Cardiac atrium fibroblast (primary cell): ENCODE measurements around a stretch of chr1.

DNA sequence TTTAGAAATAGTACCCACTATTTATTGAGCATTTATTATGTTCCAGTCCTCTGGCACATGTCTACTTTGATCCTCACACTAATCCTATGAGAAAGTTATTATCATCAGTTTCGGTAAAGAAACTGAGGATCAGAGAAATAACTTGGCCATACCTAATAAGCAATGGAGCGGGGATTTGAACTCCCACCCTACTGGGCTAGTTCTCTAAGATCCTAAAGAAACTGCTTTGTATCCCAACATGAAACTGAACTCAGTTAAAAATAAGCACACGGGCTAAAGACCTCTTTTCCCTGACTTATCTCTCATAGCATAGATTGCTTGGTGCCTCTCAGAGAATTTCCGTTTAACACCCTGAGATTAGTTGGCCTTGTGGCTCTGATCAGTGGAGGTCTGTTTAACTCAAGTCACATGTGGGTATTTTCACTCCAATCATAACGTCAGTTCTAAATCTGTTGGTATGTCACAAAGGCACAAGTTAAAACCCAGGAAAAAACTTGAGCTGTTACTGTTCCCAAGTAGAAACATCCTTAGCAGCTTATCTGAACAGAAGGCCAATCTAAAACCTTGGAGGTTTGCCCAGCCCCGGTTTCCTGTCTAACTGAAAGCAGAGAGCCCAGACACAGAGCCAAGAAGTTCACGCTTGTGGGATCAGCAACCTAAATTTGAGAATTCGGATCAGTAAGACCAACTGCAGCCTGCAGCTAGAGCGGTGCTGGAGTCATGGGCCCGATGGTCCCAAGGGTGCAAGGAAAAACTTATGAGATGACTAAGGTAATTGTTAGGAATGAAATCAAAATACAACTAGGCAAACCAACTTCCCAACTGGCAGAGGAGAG, 90.4 kb upstream of the C1orf21 start:
- RAMPAGE, long total RNA, result no peak

DNA sequence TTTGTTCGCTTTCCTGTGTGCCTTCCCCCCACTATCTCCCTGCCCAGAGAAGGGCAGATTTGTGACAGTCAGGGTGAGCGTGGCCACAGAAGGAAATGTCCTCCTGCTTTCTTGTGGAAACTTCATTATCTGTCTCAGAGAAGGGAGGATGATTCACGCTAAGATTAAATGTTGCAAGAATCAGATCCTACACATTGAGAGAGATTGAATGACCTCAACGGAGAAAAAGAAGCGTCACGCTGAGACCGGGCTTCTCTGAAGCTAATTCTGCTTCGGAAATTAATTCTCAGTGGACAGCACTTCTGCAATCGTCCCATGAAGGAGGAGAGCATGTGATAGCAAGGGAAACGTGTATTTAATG, 19.9 kb upstream of the C1orf21 start:
- RAMPAGE, long total RNA, result no peak

DNA sequence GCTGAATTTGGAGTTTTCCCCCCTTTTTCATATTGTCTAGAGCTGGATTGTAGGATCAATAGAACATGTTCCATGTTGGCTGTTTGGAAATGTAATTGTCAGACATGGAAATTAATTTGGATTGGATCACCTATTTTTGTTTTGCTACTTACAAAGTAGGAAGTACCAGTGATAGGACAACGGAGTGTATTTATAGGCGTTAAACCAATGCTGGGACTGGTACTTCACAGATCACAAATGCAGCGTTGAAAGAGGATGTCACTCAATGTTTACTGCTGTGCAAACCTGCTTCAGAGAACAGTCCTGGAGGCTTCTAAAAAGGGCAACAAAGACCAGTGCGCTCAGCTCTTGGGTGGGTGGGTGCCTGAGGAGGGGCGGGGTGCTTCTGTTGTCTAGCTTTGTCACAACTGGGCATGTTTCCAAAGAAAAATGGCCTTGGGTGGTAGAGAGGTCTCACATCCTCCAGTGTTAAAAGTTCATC, 2.1 kb downstream of the C1orf21 start:
- RAMPAGE, long total RNA, result no peak

GRCh38 chr1:184395860-184396338, 9.1 kb downstream of the C1orf21 start:
- RAMPAGE, long total RNA, result no peak

DNA sequence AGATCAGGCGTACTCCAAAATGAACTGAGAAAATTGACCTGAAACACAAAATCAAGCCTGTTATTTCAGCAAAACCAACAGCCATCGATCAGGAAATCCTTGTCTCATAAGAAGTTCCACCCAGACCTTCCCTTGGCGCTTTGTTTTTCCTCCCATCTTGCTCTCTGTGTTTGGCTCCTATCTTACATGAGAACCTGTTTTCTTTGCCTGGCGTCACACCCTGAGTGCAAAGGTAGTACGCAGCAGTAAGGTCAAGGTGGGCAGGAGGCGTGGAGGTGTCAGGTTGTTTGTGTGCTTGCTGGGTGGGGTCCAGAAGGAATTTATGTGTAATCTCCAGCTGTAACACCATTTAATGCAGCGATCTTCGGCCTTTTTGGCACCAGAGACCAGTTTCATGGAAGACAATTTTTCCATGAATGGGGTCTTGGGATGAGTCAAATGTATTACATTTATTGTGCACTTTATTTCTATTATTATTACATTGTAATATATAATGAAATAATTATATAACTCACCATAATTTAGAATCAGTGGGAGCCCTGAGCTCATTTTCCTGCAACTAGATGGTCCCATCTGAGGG, 50.5 kb downstream of the C1orf21 start:
- RAMPAGE, long total RNA, result no peak

GRCh38 chr1:184556595-184557288, 169.9 kb downstream of the C1orf21 start:
- RAMPAGE, long total RNA, result no peak

DNA sequence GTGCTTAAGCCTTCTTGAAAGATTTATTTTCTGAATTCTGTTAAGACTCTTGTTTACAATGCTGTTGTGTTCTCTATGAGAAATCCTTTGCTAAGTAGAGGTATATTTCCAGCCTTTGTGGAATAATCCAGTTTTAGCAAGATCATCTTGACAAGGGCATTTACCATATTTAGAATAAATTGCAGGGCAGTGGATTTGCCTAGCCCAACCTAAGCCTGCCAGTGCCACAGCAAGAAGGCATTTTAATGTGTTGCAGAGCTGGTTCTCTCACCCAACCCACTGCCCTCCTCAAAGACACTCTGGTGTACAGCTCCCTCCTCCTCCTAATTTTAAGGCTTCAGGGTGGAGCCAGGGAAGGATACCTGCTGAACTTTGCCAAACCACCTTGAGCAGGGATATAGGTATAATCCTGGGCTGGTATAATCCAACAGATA, 174.1 kb downstream of the C1orf21 start:
- RAMPAGE, long total RNA, result no peak

DNA sequence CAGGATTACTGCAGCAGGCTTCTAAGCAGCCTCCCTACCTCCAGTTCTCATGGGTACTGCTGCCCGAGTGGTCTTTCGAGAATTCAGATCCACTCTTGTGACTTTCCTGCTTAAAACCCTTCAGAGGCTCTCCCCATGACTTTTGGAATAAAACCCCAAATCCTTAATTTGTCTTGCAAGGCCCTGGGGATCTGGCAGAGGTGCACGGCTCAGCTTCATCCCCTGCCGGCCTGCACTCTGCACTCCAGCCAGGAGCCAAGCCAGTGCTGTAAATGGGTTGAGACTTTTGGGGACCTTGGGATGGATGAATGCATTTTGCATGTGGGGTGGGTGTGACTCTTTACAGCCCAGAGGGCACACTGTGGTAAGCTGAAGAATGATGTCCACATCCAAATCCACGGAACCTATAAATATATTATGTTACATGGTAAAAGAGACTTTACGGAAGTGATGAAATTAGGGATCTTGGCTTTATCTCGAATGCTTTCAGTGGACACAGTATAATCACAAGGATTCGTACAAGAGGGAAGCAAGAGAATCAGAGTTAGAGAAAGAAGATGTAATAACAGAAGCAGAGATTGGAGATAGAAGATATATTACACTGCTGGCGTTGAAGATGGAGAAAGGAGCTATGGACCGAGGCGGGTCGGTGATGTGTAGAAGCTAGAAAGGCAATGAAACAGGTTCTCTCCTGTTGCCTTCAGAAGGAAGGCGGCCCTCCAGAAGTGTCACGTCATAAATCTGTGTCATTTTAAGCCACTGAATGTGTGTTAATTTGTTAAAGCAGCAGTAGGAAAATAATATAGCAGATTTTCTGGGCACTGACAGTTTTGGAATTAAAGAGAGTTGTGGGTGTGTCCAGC, 177.7 kb downstream of the EDEM3 start:
- RAMPAGE, long total RNA, result no peak

DNA sequence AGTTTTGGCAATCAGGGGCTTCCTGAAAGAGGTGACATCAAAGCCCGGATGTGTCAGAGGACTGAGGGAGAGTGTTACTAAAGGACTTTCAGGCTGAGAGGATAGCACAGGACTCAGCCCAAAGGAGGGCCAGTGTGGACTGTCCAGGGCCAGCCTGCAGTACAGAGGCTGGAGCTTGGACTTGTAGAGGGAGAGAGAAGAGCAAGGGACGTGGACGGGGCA, 128.5 kb downstream of the EDEM3 start:
- RAMPAGE, long total RNA, result no peak

DNA sequence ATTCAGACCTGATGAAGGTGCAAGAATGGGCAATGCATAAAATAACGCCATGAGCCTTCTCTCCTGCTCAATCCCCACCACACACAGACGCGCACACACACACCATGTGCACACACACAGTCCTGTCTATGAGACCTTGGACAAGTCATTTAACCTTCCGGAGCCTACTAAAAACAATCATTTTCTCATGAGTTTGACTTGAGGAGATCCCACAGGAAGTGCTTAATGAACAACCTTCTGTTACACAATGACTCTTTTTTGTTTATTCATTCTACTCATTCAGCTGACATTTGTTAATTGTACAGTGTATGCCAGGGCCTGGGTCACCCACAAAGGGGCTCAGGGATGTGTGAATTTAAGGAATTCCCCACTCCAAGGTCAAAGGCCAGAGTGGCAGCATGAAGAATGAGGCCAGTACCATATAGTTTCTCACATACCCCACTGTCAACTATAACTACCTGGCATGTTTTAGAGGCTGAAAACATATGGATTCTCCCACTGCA, 125.3 kb downstream of the EDEM3 start:
- RAMPAGE, long total RNA, result no peak

DNA sequence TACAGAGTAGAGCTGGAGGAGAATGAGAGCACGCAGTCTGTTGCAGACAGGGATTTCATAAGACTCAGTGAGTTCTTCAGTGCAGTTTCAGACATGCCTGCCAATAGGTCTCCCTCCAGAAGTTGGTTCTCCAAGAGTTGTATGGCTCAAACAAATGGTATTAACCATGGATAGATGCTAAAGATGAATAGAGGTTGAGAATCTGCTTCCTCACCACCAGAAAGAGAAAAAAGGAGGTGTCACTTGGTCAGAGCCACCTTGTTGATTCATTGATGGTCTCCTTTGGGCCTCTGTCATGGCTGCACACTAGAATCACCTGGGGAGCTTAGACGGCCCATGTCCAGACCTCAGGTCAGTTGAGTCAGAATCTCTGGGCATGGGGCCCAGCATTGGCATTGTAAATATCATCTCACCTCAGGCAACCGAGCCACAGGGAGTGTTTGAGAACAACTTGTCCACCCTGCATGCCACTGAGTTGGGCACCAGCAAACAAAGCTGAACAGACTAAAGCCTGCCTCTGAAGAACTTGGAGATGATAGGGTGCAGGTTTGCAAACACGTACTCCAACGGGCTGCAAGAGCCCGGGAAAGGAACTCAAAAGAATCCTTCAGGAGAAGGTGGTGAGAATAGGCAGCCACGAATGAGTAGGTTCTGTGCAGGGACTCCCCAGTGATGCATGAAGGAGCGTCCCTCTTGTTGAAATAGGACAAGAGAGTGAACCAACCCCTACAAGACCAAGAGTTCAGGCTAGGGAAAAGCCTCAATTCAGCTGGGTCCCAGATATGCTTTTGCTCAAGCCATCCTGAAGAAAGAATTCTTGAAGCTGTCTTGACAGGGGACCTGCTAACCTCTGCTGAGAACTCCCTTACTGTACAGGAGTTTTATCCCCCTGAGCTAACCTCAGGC, 121.8 kb downstream of the EDEM3 start:
- RAMPAGE, long total RNA, result no peak

DNA sequence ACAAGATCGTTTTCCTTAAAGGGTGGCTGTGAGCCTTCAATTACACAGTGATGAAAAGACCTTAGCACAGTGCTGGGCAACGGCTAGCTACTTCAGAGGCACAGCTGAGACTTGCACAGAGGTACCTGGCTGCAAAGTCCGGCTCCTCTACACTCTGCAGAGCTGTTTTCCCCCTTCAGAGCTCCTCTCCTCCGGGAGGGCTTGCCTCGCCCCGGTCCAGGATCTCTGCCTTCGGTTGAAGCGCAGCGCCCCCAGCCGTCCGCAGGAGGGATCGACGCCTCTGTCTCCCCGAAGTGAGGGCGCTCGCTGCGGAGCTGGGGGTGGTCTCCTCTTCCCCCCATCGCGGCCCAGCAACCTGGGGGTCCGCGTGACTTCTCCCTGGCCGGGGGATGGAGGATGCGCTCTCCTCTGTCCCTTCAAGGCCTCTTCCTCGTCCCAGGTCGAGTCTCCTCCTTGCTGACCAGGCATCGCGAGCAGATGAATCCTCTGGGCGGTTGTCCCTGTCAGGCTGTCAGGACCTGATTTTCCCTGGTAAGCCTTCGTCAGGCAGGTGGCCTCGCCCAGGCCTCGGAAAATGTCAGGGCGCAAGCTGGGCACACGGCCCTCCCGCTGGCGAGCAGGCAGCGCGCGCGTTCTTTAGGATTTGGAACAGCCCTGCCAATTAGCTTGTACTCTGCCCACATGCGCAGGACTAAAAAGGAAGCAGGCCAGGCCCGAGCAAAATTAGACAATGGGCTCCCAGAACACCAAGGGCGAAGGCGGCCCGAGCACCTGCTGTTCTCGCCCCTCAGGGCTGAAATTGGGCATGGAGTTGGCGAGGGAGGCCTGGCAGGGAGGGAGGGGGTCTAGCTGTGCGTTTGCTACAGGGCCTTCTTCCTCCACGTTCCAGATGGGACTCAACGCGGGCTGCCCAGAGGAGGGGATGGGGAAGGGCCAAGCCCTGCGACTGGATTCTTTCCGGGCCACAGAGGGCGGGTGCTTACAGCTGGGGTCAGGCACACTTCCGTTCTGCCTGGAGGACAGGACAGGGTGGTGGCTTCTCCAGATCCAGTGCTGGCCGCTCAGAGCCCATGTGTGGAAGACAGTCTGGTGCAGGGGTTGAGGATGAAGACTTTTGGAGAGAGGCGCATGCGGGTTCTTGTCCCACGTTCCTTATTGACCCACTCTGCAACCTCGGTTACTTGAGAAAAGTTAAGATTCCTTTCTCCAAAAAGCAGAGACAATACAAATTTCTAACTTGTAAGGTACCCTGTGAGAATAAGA, 90.3 kb downstream of the EDEM3 start:
- RAMPAGE, long total RNA, result no peak

DNA sequence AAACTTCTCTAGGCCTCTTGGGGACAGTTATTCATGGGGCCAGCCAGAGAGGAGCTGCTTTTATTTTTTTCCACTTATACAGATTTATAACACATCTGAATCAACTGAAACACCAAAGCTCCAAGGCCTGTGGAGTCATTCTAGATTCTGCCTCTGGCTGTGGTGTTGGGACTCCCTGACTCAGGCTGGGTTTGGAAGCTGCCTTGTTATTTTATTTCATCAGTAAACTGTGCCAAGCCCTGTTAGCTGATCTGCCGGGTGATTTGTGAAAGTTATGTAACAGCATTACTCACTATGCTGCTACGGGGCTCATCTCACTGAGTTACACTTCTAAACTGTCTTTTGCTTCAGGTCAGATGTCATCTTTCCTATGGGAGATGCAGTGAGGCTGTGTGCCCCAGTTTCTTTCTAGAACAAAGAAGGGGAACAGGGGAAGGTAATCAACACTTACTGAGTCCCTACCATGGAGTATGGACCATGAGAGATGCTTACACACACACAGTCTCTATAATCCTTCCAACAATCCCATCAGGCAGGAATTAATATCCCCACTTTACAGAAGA, 84.0 kb upstream of the EDEM3 start:
- RAMPAGE, long total RNA, result no peak

GRCh38 chr1:184893653-184894174, 80.6 kb downstream of the NIBAN1 start:
- RAMPAGE, long total RNA, result no peak

GRCh38 chr1:184926949-184927718, 47.2 kb downstream of the NIBAN1 start:
- RAMPAGE, long total RNA, result no peak

DNA sequence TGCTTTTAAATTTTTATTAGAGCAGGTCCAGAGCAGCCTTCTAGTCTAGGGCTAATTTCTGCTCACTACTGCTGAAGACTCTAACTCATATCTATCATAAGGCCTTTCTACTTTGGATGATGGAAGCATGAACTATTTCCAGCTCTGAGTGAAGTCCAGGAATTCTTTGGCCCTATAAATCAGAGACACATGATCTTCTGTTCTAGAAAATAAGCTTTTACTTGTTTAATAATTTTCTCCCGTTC, 14.7 kb downstream of the NIBAN1 start:
- RAMPAGE, long total RNA, result no peak

DNA sequence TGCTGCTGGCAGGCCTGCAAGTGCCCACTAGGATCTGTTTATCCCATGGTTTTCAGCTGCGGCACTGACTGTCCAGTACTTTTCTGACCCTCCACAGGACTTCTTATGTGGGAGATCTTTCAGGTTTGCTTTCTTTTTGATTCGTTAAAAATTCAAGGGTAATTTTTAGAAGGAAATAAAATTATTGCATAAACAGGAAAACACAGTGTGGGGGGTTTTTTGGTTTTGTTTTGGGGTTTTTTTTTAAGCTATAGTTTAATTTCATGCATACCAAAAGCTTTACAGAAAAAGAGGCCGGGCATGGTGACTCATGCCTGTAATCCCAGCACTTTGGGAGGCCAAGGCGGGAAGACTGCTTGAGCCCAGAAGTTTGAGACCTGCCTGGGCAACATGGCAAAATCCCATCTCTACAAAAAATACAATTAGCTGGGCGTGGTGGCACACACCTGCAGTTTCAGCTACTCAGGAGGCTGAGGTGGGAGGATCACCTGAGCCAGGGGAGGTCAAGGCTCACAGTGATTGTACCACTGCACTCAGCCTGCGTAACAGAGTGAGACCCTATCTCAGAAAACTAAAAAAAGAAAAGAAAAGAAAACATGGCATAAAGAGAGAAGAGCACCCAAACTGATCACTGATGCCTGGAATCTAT, 3.5 kb downstream of the NIBAN1 start:
- RAMPAGE, long total RNA, result no peak

GRCh38 chr1:185303147-185303772, 13.8 kb downstream of the IVNS1ABP start:
- RAMPAGE, long total RNA, result no peak

DNA sequence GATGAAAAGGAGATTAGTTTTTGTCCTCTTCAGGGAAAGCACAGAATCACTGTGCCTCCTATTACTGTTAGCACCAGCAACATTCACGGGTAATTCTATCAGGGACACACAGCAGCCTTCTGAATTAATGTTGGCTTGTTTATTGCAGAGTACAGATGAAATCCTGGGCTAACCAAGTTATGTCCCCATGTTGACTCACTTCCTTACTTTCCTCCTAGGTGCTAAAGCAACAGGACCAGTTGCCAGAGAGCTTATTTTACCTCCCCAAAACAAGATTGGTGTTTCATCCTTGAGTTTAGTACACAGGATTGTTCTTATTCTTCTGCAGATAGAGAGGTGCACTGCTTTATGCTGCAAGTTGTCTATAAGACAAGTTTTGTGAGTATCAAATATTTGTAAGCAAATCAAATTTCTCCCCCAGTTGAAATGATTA, 57.2 kb upstream of the IVNS1ABP start:
- RAMPAGE, long total RNA, result no peak

DNA sequence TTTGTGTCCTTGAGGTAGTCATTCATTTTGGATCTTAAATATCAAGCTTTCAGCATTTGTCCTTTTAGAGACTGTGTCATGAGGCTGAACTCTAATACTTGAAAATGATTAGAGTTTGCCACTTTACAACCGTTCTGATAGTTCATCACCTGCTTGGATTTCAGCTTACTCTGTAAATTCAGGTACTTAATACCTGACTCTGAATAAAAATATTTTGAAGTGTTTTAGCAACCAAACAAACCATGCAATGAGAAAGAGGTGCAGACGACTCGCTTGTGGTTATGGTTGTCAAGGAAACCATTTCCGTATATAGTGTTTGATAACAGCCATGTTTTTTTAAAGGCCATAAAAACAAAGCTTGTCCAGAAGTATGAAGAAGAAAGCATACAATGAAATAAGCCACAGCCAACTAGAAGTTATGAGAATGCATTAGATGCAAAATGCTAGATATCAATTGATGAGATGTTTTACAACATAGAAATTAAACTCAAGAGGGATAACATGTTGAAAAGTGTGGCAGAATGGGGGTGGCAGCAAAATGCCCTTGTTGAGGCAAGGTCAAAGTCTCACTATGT, 167.2 kb upstream of the HMCN1 start:
- RAMPAGE, long total RNA, result no peak